AG04449 (cell line): ENCODE data around the genes ZMYM1, CLSPN and COL8A2.

DNA sequence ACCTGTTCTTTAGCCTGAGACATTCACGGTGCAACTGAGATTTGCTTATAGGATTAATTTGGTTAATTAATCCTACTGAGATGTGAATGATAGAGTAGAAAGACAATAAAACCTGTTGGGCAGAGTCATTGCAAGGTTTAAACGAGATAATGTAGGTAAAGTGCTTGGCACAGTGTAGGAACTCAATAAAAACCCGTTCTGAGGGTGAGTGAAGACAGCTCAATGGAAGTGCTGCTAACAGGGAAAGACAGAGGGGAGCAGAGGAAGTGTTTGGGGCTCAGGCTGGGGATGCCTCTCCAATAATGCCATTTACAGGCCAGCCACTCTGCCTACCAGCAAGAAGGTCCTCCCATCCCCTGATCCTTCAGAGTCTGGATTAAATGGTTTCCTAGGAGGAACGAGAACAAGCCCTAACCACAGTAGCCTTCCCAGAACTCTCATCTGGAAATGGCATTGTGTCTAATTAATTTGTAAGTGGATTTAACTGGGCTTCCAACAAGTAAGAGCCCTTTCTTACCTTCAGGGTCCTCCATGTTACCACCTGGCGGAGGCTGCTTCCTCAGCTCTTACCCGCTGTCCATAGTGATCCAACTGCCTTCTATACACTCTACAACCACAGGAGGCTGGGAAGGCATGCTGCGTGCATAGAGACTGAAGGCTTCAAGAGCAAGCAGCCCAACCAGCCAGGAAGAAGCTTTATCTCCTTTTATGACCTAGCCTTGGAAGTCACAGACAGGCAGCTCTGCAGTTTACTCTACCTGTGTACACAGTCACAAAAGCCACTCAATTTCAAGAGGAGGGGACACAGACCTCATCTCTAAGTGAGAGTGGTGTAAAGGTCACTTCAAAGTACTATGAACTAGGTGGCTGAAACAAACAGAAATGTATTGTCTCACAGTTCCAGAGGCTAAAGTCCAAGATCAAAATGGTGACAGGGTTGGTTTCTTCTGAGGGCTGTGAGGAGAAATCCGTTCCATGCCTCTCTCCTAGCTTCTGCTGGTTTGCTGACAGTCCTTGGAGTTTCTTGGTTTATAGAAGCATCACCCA, 69.9 kb upstream of the GJB5 start:
- RRBS = no CpG with 5 or more reads among the region's 8 CpGs

- RRBS = no CpG with 5 or more reads among the region's 8 CpGs
These were observed 4.3 kb downstream of the GJB3 start for GRCh38 chr1:34785395-34785655.

- RRBS = 4% methylated on average over 33 of the region's 78 CpGs
These were observed 26.0 kb upstream of the SMIM12 start for GRCh38 chr1:34885343-34886193.

GRCh38 chr1:35079095-35079933, at the start of gene ZMYM1:
Gene ZMYM1 (plus strand): TSS chr1:35079385.
- RRBS = 2% methylated on average over 7 of the region's 50 CpGs

- RRBS = no CpG with 5 or more reads among the region's 7 CpGs
These were observed 6.1 kb downstream of the SFPQ start for GRCh38 chr1:35186764-35187252.

DNA sequence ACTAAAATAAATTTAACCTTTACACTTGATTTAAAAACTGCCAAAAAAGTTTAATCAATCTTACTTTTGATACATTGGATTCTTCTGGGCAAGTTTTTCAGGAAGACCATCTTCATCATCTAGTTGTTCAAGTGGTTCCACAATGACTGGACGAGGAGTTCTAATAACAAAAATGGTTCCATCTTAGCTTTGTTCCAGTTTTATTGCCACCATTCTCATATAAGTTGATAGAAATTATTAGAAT, 2.6 kb downstream of the SFPQ start:
- RRBS = no CpG with 5 or more reads among the region's 1 CpG

- RRBS = under 1% methylated on average over 16 of the region's 57 CpGs
These were observed 1.2 kb downstream of the SFPQ start for GRCh38 chr1:35191606-35192316.

- RRBS = no CpG with 5 or more reads among the region's 11 CpGs
These were observed 120.3 kb downstream of the KIAA0319L start for GRCh38 chr1:35436953-35437260.

- RRBS = no CpG with 5 or more reads among the region's 5 CpGs
These were observed 54.3 kb downstream of the KIAA0319L start for GRCh38 chr1:35502735-35503500.

- RRBS = no CpG with 5 or more reads among the region's 7 CpGs
These were observed 18.3 kb downstream of the KIAA0319L start for GRCh38 chr1:35538796-35539406.

DNA sequence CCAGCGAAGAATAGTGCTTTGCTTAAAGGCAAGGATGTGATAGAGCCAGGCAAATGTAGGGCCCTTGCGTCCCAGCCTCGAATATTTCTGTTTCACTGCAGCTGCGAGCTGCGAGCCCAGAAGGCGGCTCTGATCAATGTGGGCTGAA, 244 bp upstream of the TFAP2E start:
- RRBS = no CpG with 5 or more reads among the region's 6 CpGs

- RRBS = no CpG with 5 or more reads among the region's 1 CpG
These were observed 22.2 kb downstream of the TFAP2E start for GRCh38 chr1:35595214-35595715.

DNA sequence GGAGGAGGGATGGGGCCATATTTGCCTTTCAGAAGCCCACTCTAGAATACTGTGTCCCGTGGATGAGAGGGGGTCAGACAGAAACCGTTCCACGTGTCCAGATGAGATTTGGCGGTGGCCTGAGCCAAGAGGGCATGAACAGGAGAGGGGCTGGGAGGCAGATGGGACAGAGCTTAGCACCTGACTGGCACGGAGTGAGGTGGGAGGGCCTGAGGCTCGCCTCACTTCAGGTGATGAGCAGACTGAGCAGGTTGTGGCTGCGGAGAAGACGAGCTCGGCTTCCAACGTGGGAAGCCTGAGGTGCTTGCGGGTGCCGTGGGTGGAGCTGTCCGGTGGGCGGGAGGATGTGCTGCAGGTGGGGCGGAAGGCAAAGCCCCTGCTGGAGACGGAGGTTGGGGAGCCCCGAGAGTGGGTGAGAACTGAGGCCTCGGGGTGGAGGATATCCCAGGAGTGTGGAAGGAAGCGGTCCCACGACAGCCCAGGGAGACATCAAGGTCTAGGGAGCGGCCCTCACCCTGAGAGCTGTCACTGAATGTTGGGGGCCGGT, 11.5 kb downstream of the C1orf216 start:
- RRBS = no CpG with 5 or more reads among the region's 22 CpGs

- RRBS = no CpG with 5 or more reads among the region's 27 CpGs
These were observed at the start of gene CLSPN for GRCh38 chr1:35769823-35770314. Gene CLSPN (minus strand): TSS chr1:35769978.

DNA sequence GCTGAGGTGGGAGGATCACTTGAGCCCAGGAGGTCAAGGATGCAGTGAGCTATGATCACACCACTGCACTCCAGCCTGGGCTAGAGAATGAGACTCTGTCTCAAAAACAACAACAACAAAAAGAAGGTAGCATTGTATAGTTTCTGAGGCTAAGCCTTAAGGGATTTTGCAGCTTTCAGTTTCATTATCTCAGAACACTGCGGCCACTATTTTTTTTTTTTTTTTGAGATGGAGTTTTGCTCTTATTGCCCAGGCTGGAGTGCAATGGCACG, 9.9 kb upstream of the CLSPN start:
- RRBS = no CpG with 5 or more reads among the region's 2 CpGs

GRCh38 chr1:35915222-35915706, 15.6 kb upstream of the AGO3 start:
- RRBS = no CpG with 5 or more reads among the region's 9 CpGs

DNA sequence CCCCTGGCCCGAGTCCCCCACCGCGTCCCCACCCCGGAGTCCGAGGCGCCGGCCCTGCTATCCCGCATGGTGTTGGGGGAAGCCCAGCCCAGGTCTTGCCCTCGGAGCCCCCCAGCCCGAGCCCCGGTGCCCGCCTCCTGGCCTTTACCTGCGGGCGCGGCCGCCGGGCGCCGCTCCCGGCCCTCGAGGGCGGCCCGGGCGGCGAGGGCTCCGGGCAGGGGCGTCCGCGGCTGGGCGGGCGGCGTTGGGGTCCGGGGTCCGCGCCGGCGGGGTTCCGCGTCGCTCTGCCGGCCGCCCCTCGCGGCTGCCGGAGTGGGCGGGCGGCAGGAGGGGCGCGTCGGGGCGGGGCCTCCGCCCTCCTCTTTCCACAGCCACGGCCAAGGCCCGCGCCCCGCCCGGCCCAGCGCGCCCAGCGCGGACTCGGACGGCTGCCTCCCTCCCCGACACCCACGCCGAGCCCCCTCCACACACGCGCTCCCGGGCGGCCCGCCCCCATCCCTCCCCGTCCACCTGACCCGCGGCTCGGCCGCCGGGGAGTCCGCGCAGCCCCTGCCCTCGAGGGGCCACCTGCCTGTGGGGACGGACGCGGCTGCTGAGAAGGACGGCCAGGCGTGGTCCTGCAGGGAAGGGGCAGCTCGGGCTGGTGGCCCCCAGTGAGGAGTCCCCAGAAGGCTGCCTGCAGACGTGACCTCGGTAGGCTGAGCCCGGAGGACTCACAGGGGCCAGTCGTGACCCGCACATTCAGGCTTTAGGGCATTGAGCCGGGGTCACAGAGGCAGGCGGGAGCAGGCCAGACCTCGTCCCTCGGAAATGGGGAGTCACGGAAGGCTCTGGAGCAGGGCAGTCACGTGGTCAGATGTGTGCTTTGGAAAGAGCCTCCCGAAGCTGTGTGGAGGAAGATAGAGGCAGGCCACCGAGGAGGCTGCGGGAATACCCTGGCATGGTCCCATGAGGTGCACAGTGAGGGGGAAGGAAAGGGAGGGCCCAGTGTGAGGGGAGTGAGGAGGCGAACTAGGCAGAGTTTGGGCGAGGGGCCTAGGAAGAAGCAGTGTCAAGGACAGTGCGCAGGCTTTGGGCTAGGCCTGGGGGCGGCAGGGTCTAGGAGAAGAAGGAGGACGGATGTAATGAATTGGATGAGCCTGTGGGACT, at the start of gene COL8A2:
COL8A2 (minus strand) TSS at position 314 of the 1,149 bp plus-strand sequence.
- RRBS = 7% methylated on average over 57 of the region's 105 CpGs

DNA sequence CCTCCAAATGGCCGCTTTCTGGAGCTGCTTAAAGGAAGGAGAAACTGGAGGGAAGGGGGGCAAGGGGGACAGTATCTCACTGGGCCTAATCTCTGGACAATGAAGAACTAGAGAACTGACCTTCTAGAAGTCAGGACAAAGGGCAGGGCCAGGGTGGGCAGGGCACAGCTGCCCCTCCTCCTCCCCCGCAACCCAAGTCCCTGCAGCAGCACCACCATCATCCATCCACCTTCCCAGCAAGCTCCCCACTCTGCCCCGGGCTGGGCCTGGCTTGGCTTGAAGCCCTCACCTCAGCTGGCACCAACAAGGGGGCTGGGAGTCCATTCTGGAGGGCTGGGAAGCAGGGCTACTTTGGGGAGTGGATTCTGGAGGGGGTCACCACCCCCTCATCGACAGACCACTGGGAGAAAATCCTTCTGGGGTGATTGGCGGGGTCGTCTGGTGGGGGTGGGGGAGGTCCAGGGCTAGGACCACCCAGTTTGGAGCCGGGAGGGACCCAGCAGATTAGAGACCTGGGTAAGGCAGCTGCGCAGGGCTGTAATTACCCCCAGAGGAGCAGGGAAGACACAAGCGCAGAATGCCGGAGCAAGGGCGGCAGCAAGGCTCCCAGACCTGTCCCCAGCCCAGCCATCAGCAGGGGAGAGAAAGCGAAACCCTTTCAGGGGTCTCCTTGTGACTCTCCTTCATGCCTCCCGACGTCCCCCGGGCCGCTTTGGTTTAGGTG, 785 bp upstream of the MAP7D1 start:
- RRBS = 13% methylated on average over 1 of the region's 16 CpGs

- RRBS = no CpG with 5 or more reads among the region's 11 CpGs
These were observed 6.2 kb downstream of the MAP7D1 start for GRCh38 chr1:36161889-36162816.

DNA sequence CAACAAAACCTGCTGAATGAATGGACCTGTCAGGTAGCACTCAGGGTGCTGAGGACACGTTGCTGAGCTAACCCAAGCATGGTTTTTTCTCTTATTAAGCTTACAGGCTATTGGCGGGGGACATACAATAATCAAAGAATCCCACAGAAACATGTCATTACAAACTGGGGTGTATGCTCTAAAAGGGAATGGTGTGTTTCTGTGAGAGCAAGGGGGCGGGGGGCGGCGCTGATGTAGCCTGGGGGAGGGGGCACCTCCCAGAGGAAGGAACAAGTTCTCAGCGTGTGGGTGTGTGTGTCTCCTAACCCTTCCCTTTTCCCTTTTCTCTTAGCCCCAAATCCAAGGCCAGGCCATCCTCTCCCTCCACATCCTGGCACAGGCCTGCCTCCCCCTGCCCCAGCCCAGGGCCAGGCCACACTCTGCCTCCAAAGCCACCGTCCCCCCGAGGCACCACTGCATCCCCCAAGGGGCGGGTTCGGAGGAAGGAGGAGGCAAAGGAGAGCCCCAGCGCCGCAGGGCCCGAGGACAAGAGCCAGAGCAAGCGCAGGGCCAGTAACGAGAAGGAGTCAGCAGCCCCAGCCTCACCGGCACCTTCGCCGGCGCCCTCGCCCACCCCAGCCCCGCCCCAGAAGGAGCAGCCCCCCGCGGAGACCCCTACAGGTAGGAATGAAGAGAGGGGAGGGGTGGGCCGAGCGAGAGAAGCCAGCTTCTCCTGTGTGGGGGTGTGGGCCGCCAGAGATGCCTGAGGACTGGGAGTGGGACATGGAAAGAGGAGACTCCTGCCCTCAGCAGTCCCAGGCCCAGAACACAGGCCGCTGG, 21.8 kb downstream of the MAP7D1 start:
- RRBS = no CpG with 5 or more reads among the region's 27 CpGs